Jejunum (tissue), 1 donor: Measurements from ENCODE around the genes NDUFA4L2, MBD6 and OS9.

DNA sequence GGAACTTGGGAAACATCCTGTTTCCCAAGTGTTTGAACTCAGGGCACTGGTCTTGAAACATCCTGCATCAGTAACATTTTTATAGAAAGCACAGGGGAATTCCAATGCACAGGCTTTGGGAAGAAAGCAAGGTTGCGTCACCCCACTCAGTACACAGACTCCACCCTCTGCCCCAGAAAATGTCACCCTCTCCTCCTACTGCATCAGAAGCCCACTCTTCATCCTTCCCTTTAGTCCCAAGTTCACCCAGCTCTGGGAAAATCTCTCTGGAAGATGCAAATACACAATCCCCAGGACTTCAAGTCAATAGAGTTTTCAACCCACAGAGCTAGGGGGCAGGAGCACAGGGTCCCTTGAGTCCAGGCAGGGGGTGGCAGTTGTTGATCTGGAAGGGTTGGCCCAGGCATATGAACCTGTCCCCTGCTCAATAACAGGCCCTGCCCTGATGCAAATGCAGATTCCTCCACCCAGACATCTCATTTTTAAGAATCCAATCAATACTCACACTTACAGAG, 1.7 kb downstream of the RDH16 start:
- PRO-cap, result no peak

GRCh38 chr12:56991239-56991980, 2.9 kb upstream of the GPR182 start:
- PRO-cap, result no peak

GRCh38 chr12:57031055-57031353, 14.7 kb upstream of the TAC3 start:
- PRO-cap, result no peak

DNA sequence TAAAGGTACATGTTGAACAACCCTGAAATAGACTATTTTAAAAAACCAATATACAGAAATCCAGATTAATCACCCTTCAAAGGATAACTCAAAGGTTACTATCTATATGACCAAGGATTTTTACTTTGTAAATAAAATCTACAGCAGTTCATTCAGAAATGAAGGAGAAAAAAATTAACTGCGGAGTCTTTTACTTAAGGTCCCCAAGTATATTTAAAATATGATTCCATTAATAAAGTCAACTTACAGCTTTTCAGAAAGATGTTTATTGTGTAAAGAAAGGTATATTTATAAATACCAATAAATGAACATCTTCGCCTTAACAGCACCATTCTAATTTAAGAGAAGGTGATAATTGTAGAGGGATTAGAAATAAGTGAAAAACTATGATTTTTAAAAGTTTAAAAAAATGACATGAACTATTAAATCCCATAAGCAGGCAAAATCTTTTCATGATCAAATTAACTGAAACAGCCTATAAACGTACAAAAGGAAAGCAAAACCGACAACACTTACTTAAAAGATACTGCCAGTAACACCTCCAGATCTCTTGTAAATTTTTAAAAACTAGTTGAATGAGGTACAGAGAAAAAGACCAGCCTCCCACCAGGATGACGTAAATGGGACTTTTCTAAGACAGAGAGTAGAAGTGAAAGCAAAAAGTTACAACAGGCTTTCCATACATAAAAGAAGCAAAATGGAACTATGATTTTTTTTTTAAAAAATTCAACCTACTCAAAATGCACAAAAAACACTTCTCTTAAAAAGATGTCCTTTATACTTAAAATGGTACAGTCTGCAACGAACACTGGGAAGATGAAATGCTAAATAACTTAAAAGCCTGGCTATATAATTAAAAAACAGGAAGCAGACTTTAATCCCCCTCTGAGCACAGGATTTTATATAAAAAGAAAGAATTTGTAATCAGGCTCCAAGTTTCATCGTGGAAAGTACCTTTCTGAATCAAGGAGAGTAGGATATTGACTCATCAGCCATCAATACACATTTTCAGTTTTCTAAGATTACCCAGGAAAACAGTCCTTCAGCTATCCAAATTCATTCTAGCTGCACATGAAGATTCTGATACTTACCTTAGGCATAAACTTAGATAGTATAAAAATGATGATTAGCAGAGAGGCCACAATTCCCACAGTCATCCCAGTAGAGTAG, 14.0 kb upstream of the MYO1A start:
- PRO-cap, result no peak

DNA sequence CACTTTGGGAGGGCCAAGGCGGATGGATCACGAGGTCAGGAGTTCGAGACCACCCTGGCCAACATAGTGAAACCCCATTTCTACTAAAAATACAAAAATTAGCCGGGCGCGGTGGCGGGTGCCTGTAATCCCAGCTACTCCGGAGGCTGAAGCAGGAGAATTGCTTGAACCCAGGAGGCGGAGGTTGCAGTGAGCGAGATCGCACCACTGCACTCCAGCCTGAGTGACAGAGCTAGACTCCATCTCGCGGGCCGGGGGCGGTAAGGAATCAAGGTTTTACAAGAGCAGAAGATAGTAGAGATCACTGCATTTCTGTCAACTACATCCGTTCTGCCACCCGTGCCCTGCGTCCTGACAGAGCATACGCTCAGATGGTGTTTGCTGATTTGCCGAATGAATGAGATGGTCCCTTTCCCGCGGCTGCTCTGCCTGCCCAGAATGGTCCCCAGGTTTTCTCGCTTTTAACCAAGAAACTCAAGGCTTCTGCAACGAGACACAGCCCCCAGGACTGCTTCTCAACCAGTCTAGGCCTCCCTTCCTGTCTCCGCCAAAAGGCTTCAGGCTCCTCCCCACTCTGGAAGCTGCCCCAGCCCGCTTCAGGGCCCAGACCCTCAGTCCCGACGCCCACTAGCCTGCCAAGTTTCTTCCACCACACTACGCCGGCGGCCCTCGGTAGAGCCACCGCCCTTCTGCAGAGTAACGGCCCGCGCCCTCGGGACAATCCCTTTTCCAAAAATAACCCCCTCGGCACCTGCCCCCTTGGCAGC, 573 bp downstream of the NEMP1 start:
- PRO-cap, result no peak

DNA sequence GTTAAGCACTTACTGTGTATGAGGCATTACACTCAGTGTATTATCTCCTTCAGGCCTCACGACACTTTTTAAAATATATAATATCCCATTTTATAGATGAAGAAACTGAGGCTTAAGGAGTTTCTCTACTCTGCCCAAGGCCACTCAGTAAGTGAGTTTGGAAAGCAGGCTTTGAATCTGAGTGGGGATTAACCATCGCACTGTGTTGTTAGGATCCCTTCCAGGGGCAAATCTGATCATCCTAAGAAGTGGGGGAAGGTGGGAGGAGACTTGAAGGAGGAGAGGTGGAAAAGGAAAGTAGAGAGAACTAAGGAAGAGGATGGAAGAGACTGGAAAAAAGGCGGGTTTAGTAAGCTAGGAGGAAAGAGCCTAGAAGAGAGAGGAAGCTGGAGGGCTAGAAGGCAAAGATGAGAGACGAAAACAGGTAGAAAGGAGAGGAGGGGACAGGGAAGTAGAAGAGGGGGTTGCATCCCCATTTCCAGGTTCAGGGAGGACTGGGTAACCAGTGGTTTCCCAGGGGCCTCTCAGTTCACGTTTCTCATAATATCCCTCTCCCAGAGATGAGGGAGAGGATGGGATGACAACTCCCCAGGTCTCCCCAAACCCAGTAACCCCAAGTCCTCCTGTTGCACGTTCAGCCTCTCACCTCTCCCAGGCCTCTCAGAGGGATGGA, 1.7 kb downstream of the STAT6 start:
- PRO-cap, result no peak

GRCh38 chr12:57226032-57226675, 3.4 kb upstream of the SHMT2 start:
- PRO-cap, result no peak

GRCh38 chr12:57236792-57237939, at the start of gene NDUFA4L2:
NDUFA4L2 (minus strand) TSS chr12:57237104.
- PRO-cap, result no peak

DNA sequence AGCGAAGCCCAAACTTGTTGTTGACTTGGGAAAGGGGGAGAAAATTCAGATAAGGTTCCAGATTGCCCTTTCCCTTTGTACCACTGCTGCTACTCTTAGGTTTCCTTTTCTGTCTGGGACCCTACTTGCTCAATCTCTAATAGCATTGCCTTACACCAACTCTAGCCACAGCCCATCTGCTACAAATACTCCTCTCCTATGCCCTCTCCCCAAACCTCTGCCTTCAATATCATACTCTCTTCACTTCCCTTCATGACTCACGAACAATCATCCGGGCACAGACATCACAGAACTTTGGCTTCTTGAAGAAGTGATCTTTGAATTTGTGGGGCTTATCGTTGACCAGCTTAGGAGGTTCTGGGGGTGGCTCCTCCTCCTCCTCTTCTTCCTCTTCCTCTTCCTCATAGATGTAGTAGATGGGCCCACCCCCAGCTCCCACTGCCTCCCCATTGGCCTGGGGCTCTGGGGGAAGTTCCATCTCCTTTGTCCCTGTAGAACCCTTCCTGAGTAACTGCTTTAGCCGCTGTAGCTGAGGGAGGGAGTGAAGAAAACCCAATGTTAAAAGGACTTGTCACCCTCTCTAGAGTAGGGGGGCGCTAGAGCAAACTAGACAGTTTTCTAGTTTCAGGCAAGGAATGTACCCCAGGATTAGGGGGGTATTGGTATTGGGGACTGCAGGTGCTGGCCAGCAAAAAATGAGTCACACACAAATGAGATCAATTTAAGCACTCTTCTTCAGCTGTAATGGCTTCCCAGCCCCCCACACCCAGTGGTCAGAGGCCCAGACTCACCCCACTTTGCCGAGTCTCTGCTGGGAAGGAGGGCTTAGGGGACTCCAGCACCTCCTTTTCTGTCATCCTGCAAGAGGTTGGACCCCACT, 2.0 kb downstream of the STAC3 start:
- PRO-cap, result no peak

DNA sequence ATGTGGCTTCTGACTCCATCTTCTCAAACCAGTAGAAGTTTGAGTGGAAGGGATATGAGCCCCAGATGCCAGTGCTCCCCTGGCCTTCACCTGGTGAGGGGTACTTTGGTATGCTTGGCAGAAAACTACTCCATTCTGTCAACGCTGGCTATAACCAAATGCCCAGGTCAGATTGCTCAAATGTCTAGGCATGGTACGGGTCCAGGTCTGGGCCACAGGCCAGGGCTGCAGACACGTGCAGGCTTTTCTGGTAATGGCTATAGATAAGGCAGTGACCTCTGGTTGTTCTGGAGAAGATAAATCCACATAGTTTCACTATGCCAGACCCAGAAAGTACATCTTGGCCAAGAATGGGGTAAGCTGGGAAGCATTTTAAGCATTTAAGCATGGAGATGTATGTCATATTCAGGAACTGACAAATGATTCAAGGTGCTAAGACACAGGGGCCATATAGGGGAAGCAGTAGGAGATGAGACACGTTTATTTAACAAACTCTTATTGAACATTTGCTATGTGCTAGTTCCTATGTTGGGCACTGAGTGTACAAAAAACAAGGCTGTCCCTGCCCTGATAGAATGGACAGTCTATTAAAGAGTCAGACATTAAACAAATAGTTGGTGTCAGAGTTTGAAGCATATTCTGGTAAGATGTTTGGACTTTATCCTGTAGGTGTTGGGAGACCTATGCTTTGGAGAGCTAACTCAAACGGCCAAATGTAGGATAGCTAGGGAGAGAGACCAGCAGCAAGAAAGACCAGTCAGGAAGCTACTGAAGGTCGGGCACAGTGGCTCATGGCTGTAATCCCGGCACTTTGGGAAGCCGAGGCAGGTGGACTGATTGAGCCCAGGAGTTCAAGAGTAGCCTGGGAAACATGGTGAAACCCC, 8.5 kb upstream of the STAC3 start:
- PRO-cap, result no peak

- PRO-cap, result no peak
Measured at GRCh38 chr12:57295240-57295906, 44.4 kb upstream of the STAC3 start.

DNA sequence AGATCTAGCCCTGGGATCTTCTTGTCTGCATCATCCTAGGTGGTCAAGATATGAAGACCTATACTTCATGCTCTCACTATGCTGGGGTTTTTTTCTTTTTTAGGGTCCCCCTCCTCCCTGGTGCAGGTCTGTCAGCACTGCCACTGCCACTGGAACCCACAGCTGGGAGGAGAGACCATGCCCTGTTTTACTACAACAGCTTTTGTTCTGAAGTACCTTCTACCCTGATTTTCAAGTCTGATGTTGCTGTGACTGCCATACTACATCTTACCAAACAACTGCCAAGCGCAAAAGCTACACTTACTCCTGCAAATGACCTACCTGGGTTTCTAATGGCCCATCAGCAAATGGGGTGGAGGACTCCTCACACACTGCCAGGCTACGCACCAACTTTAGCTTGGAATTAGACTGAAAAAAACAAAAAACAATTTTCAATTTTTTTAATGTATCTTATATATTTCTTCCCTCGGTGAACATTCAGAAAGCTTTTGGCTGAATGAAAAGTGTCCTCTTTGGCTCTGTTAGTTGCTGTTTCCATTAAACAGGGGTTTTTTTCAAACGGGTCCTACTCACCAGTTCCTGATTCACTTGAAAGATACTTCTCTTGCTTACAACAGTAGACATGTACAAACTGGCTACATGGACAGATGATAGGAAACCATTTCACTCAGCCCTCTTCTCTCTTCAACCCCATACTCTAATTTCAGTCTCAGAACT, 48.9 kb upstream of the STAC3 start:
- PRO-cap, result no peak

DNA sequence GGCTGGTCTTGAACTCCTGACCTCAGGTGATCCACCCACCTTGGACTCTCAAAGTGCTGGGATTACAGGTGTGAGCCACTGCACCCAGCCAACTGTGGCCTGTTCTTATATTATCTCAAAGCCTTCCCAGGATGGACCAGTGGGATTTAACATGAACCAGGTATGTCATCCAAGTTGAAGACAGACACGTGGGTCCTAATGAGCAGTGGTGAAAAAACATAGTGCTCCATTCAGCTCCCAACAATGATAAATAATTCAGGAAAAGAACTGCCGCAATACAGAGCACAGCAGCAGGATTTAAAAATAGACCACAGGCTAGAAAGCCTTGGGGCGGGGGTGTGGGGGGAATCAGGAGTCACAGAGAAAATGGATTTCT, 58.8 kb downstream of the R3HDM2 start:
- PRO-cap, result no peak

DNA sequence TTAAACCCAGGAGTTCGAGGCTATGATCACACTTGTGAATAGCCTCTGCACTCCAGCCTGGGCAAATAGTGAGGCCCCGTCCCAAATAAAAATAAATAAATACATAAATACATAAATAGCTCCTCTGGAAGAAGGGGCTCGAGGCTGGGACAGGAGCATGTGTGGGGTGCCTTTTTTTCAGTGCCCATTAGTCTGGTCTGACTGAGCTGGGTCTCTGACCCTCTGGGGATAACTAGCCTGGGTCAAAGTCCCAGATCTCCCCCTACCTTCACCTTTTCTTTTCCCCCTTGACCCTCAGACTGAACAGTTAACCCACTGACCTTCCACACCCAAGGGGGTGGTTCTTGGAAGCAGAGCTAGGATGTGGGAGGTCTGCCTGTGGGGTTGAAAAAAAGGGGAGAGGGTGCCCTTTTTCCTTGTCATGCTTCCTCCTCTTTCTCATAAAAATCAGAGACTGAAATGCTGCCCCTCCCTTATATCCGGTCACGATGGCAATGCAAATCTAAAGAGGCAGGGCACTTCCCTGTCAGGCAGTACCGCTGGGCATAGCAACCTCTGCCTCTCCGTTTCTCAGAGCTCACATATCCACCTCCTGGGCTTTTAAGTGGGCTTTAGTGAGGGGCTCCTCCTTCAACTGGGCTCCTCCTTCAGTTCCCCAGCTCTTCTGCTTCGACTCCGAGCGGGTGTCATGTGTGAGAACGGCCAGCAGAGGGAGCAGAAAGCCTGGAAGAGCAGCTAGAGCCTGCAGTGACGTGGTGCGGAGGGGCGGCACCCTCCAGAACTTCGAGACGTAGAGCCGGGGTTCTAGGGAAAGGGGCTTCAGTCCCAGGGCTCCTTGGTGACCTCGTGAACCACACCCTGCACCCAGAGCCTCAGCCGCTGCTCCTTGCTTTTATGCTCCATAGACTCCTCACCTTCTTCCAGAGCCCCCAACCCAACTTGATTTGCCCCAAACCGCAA, 744 bp upstream of the GLI1 start:
- PRO-cap, result bidirectional peak, plus-strand start at position 533 of the sequence, minus-strand start at position 423 of the sequence; bidirectional peak, plus-strand start at position 747 of the sequence, minus-strand start at position 572 of the sequence

- PRO-cap, result bidirectional peak, plus-strand start at chr12:57522146, minus-strand start at chr12:57522094; bidirectional peak, plus-strand start at chr12:57522850, minus-strand start at chr12:57522448
Measured at GRCh38 chr12:57521924-57523029, at the start of gene MBD6. MBD6 (plus strand) TSS chr12:57522824.

DNA sequence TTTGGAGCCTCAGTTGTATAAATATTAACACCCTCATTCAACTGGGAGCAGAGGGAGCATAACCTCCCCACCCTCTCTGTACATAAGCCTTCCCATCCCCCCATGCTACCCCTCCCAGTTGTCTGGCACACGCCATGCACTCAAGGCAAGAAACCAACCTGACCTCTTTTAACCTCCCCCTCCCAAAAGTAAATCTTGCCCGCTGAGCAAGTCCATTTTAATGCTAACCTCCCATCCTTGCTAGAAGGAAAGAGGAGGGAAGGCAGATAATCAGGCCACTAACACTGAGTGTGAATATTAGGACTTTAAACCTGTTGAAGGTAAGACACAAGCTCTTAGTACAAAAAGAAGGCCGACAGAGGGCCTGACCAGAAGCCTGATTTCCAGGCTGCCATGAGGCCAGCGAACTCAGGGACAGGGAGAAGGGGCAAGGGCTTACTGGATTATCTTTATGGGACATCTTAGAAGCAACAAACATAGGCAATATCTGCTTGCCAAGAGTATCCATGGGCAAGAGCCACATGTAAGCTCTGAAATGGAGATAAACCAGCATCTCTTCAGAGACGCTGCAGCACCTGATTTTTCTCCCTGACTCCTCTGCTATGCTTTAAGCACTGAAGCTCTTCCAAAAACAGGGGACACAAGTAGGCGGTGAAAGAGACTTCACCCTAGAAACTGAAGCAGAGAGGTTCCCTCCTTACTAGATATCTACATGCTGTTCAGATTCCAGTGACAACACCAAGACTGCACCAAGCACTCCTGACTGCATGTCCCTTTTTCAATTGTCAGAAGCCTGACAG, 10.8 kb downstream of the DCTN2 start:
- PRO-cap, result no peak

DNA sequence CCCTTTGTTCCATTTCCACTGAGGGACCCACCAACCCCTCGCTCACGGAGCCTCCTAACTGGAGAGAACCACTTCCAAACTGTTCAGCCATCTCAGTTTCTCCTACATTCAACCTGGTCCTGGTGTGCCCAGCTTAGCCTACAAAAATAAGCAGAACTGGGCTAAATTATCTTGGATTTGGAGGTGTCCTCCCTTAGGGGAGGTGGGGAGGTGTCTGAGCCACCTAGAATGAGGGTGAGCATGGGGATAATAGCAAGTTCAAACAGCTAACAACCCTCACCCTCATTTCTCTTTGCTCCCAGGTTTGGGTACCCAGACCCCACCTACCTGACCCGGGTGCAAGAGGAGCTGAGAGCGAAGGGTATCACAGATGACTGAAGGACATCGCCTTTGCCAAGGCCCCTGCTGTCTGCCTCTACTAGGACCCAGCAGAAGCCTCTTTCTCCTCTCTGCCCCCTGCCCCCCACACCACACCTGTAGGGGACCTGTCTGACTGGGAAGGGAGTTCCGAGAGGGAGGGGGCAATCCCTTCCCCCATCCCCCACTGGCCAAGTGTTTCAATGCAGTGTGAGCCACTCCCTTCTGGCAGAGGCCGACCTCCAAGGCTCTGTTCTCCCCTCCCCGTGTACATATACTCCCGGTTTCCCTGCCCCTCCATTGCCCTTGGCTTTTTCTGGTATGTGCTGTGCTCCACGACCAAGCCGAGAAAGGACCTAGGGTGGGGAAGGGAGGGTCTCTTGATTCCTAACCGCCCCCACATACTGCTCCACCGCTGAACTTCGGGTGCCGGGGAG, 2.3 kb upstream of the ARHGEF25 start:
- PRO-cap, result no peak

- PRO-cap, result no peak
Measured at GRCh38 chr12:57612769-57613756, 1.8 kb downstream of the ARHGEF25 start.

- PRO-cap, result unidirectional peak, plus-strand start at chr12:57694103; unidirectional peak, plus-strand start at chr12:57694145
Measured at GRCh38 chr12:57693509-57694493, at the start of gene OS9. OS9 (plus strand) TSS chr12:57694132.

GRCh38 chr12:57694494-57694982, 606 bp downstream of the OS9 start:
- PRO-cap, result no peak